SK-N-DZ (cell line): ENCODE data around the genes METTL21C and BIVM.

DNA sequence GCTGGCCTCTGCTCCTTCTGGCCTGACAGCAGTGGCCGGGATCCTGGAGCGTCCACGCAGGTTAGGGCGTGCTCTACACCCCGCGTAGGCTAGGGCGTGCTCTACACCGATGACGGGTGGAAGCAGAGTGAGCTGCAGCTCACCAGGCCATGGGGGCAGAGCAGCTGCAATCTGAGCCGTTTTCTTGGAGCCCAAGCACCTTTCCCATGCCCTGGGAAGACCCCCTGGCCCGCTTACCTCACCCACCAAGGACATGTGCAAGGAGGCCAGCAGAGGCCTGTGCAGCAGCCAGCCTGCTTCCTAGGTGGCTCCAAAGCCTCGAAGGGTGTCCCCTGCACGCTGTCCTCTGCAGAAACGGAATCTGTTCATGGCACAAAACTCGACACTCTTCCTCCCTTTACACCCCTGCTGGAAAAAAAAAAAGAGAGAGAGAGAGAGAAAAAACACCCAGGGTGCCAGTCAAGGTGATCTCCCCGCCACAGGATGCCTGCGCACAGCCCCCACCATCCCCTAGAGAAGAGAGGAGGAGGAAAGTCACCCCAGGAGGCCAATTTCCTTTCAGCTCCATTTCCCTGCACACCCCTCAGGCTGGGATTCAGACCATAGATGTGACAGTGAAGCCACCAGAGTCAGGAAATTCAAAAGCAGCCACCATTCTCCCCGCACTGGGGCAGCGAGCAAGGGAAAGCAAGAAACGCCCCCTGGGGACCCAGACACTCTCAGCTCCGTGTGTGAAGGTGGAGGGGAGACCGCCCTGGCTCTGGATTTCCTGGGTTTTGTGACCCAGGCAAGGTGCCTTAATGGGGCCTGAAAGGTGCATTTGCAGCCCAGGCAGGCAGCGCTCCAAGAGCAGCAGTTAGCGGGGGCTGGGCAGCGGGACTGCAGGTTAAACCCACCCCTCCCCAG, 84.2 kb upstream of the TM9SF2 start:
RAMPAGE:
- cytosol, long total RNA: no peak
- nucleus, long total RNA: no peak

RAMPAGE:
- cytosol, long total RNA: no peak
- nucleus, long total RNA: no peak
Observed at GRCh38 chr13:99460698-99461233, 40.5 kb upstream of the TM9SF2 start.

RAMPAGE:
- cytosol, long total RNA: no peak
- nucleus, long total RNA: no peak
Observed at GRCh38 chr13:99495937-99497267, 4.9 kb upstream of the TM9SF2 start.

DNA sequence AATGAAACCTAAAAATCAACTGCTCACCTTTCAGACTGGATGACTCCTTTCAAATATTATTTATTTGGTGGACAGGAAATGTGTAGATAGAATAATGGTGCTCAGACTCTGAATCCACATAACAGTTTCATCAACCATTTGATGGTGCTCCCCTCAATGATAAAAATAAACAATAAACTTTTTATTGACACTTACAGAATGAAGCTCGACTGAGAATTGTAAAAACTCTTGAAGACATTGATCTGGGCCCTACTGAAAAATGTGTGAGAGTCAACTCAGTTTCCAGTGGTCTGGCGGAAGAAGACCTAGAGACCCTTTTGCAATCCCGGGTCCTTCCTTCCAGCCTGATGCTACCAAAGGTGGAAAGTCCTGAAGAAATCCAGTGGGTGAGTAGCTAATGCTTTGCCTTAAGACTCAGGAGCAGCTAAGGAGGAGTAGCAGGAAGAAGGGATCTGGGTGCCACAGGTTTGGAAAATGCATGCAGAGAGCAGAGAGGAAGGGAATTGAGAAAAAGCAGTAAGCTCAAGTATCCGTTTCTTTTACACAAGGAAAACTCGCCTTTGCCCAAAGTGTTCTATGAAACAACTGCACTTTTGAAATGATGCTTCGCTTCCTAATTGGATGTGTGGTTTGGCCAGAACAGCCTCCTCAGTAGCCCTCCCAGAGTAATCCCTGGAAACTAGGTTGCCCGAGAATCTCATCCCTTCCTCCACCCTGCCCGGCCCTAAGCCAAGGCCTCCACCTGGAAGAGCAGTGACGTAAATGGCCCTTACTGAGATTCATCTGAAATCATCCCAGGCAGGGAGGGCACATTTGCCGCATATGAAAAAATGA, 112.7 kb downstream of the ZIC5 start:
RAMPAGE:
- cytosol, long total RNA: no peak
- nucleus, long total RNA: no peak

GRCh38 chr13:99956079-99956816, 15.3 kb downstream of the ZIC5 start:
RAMPAGE:
- cytosol, long total RNA: no peak
- nucleus, long total RNA: no peak

DNA sequence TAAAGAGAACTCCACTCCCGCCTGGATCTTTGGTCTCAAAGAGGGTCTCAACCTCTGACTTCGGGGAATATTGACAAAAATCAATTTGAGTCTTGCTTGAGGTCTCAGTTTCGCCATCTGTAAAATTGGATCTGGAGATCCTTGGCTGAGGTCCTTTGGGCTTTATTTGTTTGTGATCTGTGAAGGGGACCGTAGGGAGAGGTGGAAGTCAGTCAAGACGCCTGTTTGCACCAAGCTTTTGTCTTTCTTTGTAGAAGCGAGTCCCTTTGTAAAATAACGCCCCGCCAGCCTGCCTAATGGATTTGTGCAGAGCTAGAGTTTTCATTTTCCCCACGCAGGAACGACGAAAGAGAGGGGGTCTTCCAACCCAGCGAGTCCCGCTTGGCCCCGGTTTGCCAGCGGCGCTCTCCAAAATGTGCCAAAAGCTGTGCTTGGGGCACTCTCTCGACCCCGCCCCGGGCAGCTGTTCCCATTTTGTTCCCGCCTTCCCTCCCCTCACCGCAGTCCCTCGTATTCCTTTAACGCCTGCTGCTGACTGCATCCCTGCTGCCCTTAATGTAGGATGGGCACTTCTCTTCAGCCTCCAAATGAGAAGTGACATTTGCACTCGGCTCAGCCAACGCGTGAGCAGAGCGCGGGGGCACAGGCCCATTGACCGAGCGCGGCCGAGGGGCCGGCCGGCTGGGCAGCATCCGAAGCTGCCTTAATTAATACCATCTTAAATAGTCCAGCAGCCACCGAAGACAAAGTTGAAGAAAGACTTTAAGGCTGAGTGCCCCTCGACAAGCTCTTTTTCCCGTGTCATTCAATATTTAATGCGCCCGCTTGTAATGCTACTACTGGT, 13.0 kb downstream of the ZIC5 start:
RAMPAGE:
- cytosol, long total RNA: no peak
- nucleus, long total RNA: no peak

DNA sequence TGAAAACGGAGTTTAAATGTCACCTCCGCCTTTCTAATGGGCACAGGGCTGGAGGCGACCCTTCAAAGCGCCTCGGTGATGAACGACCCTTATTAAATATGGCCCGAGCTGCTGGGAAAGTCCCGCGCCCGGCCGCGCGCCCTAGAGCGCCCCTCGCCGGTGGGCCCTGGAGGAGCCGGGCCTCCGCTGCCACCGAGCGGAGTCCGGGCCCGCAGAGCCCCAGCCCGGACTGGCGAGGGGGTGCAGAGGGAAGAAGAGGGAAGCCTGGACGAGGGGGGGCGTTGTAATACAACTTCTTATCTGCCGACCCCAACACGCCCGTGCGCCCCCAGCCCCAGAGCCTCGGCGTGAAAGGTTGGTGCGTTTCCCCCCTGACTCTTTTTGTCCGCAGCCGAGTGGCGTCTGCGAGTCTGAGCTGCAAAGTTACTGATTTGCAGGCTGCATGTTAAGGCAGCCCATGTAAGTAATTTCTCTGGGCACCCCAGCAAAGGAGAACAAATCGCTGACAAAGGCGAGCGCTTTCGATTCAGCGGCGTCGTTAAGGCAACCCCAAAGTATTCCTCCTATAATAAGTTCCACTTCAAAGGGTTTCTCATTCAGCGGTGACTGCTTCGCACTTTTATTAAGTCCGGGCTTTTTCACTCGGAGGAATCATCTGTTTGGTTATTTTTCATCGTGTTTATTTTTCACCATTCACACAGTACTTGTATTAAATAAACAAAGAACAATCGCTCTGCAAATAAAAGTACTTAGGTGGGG, 11.8 kb downstream of the ZIC5 start:
RAMPAGE:
- cytosol, long total RNA: no peak
- nucleus, long total RNA: no peak

GRCh38 chr13:99979428-99979806, 2.2 kb upstream of the ZIC2 start:
RAMPAGE:
- cytosol, long total RNA: no peak
- nucleus, long total RNA: no peak

RAMPAGE:
- cytosol, long total RNA: no peak
- nucleus, long total RNA: no peak
Observed at GRCh38 chr13:99984410-99985277, 3.1 kb downstream of the ZIC2 start.

GRCh38 chr13:100112184-100112594, 23.3 kb downstream of the PCCA start:
RAMPAGE:
- cytosol, long total RNA: no peak
- nucleus, long total RNA: no peak

DNA sequence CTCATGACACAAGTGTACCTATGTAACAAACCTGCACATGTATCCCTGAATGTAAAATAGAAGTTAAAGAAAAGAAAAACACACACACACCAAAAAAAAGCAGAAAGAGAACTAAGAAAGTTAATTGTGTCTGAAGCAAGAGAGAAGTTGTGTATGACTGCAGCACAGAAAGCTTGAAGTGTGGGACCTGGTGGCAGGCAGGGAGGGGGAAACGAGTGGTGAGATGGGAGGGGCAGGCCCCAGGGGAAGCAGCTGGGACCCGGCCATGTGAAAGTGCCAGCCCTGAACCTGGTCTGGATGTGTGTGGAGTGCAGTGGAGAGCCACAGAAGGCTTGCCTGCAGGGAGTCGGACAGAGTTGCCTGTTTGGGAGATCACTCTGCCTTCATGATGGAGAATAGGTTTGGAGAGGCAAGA, 199.0 kb downstream of the GGACT start:
RAMPAGE:
- cytosol, long total RNA: no peak
- nucleus, long total RNA: no peak

DNA sequence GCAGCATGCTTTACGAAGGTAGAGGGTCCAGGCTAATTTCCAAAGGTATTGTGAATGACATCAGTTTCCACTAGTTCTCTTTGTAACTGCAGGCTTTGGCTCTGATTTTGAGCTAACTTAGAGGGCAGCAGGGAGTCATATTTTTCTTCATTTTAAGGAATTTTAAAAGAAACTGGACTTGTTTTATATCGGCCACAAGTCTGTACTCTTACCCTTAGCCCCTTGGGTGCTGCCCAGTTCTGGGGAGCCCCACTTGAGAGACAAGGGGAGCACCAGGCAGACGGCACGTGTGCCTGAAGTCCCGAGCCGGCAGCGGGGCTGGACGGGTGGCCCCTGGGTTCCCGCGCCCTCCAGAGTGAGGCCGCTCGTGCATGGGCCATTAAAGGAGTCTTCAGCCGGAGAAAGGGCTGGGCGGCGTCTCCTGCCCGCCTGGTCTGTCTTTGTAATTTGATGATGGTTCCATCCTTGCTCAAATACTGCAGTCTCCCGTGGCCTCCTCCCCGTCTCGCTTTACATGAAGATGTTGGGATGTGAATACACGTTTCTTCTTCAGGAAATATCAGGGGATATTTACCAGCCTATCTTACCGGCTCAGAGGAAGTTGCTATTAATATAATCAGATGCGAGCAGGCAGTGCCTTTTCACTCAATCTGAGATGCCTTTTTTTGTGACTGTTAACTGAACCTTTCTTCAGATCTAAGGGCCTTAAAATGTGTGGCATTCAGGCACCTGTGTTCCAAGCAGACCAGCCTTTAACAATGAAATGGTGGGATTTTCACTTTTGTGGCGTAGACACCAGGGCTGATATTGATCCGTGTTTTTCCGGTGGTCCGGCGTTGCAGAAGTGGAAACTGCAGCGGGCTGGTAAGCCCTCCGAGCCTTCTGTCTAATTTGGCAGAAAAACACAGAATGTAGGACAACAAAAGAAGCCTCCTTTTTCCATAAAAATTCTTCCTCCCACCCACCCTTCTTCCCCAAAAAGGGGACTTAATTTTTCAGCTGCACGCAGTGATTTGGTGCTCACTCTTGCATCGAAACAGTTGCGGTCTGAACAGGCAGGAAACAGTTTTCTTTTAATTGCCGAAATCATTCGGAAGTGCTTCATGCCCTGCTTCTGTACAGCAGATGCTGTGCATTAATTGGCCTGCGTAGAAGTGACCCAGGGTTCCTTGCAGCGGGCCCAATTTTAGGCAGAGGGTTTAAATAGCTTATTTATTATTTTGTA, 67.2 kb downstream of the GGACT start:
RAMPAGE:
- cytosol, long total RNA: no peak
- nucleus, long total RNA: no peak

DNA sequence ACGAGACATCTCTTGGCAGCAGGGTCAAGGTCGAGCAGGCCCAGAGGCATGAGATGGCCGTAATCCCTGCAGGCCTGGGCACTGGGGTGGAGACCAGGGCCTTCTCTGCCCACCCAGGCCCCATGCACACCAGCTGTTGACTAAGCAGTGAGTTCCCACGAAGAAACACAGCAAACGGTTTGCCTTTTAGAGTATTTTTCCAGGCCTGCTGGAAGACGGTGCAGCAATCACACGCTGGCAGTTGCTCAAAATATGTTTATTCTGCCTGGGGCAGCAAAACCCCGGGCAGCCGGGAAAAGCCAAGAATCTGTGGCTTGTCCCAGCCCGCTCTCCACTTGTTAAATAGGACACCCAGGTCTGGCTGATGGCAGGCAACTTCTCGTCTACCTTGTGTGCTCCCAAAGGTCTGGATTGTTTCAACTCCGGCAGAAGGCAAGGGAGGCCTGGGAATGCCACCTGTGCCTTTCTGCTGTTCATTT, 40.8 kb downstream of the GGACT start:
RAMPAGE:
- cytosol, long total RNA: no peak
- nucleus, long total RNA: no peak

DNA sequence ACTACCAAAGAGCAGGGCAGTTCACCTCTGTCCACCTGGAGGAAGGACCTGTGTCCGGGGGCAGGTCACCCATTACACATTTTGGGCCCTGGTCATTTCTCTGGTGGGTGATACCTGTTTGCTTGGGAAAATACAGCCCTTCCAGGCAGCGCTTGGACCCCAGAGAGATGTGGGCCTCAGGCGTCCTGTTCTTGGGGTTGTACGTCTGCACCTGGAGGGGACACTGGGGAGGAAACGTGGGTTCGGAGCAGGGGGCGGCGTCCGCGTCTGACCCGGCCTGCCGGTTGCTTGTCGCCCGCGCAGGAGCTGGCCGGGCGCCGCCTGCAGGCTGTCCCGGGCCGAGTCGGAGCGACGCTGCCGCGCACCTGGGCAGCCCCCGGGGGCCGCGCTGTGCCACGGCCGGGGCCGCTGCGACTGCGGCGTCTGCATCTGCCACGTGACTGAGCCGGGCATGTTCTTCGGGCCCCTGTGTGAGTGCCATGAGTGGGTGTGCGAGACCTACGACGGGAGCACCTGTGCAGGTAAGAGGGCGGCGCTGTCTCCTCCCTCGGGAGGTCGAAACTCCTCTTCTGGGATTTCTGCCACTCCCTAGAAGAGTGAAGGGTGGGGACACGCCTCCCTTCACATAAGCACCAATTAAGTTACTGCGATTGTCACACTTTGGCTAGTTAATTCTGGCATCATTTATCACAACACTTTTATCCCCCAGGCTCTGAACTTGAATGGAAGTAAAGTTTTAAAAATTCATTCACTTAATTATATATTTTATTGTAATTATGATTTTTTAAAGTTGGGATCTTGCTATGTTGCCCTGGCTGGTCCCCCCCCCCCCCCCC, 1.3 kb downstream of the ITGBL1 start:
RAMPAGE:
- cytosol, long total RNA: no peak
- nucleus, long total RNA: no peak

RAMPAGE:
- cytosol, long total RNA: no peak
- nucleus, long total RNA: start-site peak on the minus strand at chr13:102392580-102393499, 33 and 5 reads in 2 replicates
Observed at GRCh38 chr13:102392410-102393393, 204.1 kb upstream of the TPP2 start.

DNA sequence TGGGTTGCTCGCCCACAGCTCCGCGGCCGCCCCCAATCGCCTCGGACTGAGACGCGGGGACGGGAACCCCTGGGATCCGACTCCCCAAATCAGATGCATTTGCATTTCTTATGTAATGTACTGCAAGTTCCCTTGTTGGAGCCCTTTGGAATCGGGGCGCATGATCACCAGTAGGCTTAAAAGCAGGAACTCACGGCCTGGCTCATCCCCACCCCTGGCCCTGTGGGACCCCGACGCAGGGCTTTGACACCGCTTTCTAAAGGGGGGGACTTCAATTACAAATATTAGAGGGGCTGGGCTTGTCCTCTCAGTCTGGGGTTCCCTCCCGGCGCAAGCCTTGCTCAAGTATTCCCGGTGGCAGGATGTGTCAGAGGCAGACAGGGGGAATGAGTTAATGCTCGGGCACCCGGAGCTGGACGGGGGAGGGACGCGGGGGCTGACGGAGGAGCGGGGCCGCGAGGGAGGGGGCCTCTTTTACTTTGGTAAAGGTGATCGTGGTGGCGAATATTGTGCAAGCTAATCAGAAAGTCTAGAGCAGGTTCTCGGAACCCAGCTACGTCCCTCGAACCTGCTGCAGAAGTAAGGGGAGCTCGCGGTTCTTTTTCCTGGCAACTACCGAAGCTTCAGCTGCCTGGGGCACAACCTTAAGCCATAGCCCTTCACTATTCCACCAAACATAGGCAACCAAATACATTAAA, 196.1 kb upstream of the TPP2 start:
RAMPAGE:
- cytosol, long total RNA: no peak
- nucleus, long total RNA: no peak

DNA sequence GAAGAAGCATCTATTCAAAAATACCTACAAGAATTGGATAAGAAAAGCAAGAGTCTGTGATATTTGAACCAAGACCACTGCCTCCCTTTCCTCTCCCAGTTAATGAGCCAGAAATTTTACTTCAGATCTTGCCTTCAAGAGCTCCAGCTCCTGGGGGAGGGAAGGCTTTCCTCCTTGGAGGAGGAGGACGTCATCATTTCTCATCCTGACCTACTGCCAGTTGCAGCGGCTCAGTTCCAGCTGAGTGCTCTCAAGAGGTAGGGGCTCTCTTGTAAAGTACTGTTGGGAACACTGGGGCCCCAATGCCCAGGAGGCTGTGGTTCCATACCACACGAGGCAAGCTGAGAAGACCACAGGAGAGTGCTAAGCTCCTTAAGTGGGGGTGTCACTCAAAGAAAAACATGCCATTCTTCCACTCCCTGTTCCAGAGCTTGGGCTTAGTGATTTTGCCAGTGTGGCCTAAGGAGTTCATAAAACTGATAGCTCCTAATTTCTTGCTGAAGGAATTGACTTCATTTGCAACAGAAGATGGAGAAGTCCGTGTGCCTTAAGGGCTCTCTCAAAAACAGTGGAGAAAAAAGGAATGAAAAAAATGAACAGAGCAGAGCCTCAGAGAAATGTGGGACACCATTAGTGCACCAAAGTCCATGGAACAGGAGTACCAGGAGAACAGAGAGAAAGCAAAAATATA, 36.1 kb downstream of the METTL21C start:
RAMPAGE:
- cytosol, long total RNA: no peak
- nucleus, long total RNA: no peak

RAMPAGE:
- cytosol, long total RNA: no peak
- nucleus, long total RNA: no peak
Observed at GRCh38 chr13:102694925-102695309, at the start of gene METTL21C. TSS of gene METTL21C (minus strand) at chr13:102695044.

DNA sequence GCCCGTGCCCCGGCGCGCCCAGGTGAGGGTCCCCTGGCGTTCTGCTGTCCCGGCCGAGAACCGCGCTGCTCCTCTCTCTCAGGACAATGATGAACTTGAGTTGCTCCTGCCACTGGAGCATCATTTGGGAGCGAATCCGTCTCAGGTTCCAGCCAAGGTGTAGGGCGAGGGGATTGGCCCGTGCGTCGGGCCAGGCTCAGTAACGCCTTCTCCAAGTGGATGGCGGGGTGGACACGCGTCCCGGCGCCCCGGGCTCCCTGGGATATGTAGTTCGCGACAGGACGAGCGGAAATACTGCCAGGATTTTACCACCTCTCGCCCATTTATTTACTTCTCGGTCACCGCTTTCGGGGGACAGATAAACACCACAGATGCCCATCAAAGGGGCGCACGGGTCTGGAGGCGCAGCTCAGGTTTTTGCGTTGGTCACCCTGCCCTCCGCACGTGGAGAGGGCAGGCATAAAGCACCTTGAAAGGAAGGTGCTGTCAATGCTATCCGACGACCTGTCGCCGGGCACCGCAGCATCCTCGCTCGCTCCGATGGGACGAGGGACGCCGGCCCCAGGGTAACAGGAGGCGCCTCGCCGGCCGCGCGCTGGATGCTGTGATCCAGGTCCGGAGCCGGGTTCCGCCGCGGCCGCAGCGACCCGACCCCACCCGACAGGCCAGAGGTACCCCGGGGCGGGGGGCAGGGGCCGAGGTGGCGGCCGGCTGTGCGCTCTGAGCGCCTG, at the start of gene BIVM:
Gene BIVM, plus strand, starts transcription at position 269 of the 731 bp plus-strand sequence.
RAMPAGE:
- cytosol, long total RNA: no peak
- nucleus, long total RNA: no peak

DNA sequence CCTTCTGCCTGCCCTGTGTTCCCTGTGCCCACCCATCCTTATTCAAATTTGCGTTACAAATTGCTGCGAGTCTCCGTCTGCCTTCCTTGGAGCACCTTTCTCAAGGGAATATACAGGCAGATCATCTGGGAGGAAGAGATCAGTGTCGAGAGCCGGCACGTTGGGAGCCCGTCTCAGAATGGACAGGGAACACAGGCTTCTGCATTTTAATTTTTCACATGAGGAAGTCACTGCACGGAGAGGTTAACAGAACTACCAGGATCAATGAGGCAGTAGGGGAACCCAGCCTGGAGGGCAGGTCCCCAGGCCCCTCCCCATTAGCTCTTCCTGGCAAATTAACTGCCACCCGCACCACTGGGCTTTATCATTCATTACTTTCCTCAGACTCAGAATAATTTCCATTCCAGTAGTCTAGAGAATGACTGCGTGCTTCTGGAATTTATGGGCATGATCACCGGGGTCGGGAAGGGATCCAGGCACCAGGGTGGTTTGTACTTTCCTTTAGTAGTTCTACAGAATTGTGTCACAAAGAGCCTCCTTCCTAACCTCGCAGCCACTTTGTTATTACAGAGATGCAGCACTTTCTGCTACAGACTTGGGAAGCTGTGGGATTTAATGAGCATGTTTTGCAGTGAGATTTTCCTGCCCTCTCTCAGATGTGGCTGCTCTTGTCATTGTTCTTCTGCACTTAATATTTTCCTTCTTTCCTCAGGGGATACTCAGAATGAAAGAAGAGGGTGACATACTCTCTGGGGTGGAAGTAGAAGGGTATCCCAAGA, 284.8 kb upstream of the SLC10A2 start:
RAMPAGE:
- cytosol, long total RNA: no peak
- nucleus, long total RNA: no peak